ENCODE results near the genes MAP3K15, RPS6KA3 and CBLL2.

DNA sequence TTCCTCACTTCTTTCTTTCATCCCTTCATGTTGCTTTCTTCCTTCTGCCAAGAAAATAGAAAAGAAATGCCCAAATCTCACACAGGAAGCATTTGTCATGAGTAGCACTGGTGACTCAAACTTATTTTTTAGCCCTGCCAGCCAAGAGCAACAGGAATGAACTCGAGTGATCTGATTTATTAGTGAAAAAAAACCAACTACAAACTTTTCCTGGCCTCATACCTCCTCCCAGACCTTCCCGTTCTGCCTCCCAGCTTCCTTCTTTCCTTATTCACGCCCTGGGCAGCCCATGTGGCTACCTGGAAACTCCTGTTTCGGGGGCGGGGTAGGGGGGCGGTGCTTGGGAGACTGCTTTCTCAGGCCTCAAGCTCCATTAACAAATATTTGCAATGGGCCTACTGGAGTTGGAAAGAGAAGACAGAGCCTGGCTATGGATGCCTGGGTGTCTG lies 178.5 kb downstream of the NHS start:
- PRO-cap: no peak

DNA sequence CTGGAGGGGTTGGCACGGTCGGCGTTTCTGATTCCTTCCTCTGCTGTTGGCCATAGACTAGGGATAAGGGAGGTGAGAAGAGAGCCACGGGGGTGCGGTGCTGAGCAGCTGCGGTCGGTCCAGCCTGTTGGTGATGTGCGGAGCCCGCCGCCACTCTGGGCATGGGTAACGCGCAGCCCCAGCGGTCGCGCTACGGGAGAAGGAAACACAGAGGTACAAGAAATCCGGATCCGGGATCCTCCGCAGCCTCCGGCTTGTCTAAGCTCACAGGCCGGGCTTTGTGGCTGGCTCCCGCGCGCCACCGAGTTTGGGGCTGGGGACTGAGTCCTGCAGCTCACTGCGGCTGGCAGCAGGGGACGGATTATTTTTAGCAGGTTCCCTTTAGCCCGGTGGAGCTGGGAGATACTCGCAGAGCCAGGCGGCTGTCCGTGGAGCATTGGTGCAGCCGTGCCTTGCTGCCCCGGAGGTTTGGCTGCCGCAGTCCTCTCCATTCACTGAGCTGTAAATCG lies 82.1 kb upstream of the SCML1 start:
- PRO-cap: no peak

GRCh38 chrX:18886042-18887207 lies 97.5 kb downstream of the PHKA2 start:
- PRO-cap: bidirectional peak, plus-strand start at chrX:18886918, minus-strand start at chrX:18886836

- PRO-cap: unidirectional peak, plus-strand start at chrX:19372547
These were observed 28.6 kb downstream of the PDHA1 start for GRCh38 chrX:19372068-19373073.

- PRO-cap: no peak
These were observed at the start of gene MAP3K15 for GRCh38 chrX:19514662-19515871. TSS of gene MAP3K15 (minus strand) at chrX:19515508.

GRCh38 chrX:19670042-19671431 lies 155.2 kb upstream of the MAP3K15 start:
- PRO-cap: unidirectional peak, minus-strand start at chrX:19670342; unidirectional peak, minus-strand start at chrX:19670538; bidirectional peak, plus-strand start at chrX:19670984, minus-strand start at chrX:19670998

- PRO-cap: no peak
These were observed 114.7 kb downstream of the SH3KBP1 start for GRCh38 chrX:19772594-19773215.

DNA sequence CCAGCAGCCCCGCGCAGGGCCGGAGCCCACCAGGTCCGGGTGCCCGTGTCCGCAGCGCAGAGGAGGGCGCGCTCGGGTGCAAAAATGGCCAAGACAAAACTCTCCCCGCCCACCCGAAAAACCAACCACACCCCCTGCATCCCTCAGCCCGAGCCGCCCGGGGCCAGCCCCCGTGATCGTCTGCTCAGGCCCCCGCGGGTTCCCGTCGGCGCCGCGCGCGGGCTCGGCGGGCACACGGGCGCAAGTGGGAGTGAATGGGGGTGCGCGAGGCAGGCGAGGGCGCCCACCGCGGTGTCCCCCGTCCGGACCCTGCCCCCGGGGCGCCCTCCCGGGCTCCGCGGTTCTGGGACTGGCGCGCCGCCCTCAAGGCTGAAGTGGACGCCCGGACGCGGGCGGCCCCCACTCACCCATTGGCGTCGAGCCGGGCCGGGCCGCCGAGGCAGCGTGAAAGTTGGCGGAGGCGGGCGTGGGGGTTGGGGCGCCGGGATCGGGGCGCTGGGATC lies 449 bp downstream of the SH3KBP1 start:
- PRO-cap: unidirectional peak, plus-strand start at position 173 of the sequence

DNA sequence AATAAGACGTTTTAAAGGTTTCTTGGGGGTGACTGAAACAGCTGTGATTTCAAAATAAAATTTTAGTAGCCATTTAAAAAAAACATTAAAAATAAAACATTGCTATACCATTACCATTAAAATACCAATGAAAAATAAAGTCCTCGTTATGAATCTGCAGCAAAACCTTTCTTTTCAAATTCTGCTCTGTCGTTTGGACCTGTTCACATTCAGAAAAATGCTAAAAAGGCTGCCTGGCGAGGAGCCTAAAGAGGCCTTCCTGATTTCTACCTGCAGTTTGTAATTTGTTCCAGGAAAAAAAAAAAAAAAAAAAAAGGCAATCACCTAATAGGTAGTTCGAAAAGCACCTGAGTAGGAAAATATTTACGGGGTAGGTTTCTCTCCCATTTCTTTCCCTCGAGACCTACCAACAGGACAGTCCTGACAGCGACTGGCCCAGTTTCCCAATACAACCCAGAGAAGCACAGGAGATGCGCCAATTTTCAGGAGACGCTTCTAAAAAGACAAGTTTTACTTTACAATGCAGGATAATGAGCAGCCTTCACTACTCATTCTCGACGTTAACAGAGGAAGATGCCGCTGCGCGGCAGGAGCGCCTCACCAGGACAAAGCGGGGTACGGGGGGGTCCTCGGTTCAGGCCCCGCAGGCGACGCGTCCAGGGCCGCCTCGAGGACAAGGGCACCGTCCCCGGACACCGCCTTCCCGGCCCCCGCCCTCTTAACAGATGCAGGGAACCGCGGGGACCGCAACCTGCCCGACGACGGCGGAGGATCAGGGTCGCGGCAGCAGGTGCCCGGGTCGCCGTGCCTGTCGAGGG lies 803 bp downstream of the BCLAF3 start:
- PRO-cap: no peak

GRCh38 chrX:20251101-20251476 lies 15.6 kb downstream of the RPS6KA3 start:
- PRO-cap: no peak

GRCh38 chrX:20266370-20267330 lies at the start of gene RPS6KA3:
TSS of gene RPS6KA3 (minus strand) at chrX:20266909.
- PRO-cap: unidirectional peak, plus-strand start at chrX:20266470; bidirectional peak, plus-strand start at chrX:20266589, minus-strand start at chrX:20266601; bidirectional peak, plus-strand start at chrX:20267158, minus-strand start at chrX:20267022

DNA sequence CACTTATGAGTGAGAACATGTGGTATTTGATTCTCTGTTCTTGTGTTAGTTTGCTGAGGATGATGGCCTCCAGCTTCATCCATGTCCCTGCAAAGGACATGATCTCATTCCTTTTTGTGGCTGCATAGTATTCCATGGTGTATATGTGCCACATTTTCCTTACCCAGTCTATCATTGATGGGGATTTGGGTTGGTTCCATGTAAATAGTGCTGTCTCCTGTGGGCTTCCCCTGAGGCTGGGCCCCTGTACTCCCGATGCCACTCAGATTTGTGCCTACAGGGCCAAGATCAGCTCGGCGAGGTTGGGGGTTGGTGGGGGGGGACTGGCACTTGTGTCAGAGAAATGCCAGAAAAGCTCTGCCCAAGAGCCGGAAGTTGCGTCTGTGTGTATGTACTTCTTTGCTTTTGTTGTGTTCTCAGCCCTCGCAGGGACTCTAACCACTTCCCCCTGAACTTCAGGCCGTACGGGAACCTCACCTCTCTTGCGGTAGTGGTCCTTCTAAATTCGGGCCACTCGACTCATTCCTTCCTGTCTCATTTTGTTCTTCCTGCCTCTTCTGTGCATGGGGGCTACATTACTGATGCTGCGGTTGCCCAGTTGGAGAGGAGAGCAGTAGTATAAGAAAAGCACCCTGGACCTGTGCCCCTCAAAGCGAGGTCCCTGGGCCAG lies 146.1 kb upstream of the RPS6KA3 start:
- PRO-cap: no peak

GRCh38 chrX:20514519-20514781 lies 247.7 kb upstream of the RPS6KA3 start:
- PRO-cap: no peak

DNA sequence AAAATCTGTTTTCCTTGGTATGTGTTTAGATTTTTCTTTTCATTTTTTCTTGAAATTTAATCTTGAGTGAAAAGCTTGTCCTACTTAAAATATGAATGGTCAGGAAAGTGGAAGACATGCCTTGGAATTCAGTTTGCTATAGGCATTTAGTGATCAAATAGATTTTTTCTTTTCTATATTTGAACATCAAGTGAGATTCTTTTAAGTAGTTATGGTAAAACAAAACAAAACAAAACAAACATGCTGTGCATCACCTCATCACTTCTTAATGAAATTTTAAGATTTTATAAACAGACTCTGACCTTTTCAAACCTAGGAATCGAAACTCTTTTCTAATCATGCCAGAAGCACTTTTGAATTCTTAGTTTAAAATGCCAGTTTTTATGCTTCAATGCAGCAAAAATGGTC lies 62.8 kb downstream of the CNKSR2 start:
- PRO-cap: no peak

GRCh38 chrX:21905137-21905676 lies 35.3 kb upstream of the SMS start:
- PRO-cap: no peak

- PRO-cap: no peak
These were observed 38.9 kb upstream of the PHEX start for GRCh38 chrX:21993001-21993751.

DNA sequence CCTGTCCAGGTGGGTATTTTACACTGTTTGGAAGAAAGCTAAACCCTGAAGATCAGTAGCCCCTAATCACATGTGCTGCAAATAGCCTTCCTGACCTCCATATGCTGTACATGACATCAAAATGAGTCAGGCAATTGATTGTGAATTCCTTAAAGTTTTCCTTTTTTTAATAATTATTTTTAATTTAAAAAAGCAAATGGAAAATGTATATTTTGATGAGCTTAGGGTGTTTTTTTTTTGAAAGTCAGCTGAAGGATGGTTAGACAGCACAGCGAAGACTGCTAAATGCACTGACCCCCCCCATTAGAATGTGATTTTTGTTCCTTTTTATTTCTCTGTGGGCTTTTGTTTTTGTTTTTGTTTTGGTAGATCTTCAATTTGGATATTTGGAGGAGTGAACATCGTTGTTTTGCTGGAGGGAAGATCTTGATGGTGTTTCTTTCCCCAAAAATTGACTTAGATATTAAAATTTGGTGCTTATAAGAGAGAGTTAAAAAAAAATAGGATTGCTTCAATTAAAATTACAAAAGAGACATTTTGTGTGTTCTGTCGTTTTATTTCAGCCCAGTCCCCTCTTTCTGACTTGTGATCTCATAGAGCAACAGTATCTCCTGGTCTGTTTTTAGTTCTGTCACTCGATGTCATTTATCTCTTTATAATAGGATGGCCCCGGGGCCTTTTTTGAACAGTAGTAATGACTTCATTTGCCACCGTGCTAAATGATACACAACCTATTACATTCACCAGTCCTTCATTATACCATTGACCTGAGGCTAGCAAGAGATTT lies 37.6 kb upstream of the PHEX start:
- PRO-cap: no peak

GRCh38 chrX:22032513-22033052 lies 458 bp downstream of the PHEX start:
- PRO-cap: no peak

- PRO-cap: no peak
These were observed at the start of gene CBLL2 for GRCh38 chrX:22272714-22273134. TSS of gene CBLL2 (plus strand) at chrX:22272913.

- PRO-cap: no peak
These were observed 1.1 kb downstream of the PRDX4 start for GRCh38 chrX:23668473-23668761.

Data from osteocyte (in vitro differentiated cells).